Right lobe of liver (tissue), 4 donors: ENCODE data around the genes GRIP1 and IL22.

DNA sequence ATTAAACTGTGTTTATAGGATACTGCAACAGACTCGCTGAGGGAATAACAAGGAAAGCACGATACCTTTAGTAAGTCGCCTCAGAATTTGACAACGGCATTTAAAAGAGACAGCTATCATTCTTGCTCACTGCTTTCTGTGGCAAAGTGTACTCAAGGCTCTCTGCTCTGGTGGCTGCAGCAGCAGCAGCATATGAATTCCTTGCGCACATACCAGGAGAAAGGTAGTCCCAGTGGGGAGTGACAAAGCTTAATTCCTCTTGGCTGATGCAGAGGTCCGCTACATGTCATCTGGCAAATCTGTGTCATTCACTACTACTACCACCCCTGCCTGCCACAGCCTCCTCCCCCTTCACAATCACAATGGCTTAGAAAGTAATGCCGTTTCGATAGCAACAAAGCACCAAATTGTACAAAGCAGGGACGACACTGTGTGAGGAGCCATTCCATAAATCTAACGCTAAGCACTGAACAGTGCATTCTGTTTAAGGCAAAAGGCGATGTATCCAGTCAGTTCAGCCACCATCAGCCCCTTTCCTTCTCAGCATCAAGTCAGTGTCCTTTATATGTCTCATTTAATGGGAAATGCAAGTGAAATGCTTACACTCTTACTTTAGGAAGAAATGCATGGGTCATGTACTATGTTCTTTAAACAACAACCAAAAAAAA, at the start of gene GRIP1:
GRIP1 (minus strand) TSS at position 292 of the 668 bp plus-strand sequence.
- PRO-cap, 4 experiments, result no peak in any of the 4 experiments
- RAMPAGE, long total RNA, 2 experiments, result no peak in any of the 2 experiments

DNA sequence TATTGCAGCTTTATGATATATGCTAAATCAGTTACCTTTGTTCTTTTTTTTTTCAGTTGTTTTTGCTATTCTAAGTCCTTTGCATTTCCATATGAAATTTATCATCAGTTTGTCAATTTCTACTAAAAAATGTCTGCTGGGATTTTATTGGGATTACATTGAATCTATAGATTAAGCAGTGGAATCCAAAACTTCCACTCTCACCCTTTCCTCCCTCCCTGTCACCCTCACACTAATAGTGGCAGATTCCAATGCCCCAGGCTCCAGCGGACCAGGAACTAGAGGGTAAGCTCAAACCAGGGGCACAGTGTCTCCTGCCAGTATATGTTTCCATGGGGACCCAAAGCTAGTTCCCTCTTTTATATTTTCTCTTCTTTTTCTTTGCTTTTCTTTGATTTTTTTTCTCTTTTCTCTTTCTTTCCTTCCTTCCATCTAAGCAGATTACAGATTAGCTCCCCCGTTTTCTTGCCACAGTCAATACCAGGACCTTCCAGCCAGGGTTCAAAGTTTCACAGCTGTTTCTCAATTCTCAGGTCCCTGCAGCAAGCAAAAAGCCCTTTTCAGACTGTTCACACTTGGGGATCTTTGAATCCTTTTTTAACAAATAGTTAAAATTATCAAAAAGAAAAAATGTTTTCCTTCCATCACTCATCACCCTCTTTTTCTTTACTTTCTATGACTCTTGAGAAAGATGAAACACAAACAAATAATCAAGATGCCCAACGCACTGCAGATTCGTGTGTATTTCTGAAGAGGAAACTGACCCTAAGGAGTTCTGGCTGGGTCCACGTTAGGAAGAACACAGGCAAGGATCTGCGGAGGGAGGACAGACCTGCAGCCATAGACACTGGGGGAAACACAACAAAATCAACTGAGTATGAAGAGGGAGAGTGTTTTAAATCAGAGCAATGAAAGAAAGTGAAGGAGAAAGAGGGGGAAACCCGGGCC, 245.4 kb upstream of the CAND1 start:
- PRO-cap, 4 experiments, result no peak in any of the 4 experiments
- RAMPAGE, long total RNA, 2 experiments, result no peak in any of the 2 experiments

- PRO-cap, 4 experiments, result no peak in any of the 4 experiments
- RAMPAGE, long total RNA, 2 experiments, result no peak in any of the 2 experiments
Observed at GRCh38 chr12:67031430-67031815, 237.7 kb upstream of the CAND1 start.

DNA sequence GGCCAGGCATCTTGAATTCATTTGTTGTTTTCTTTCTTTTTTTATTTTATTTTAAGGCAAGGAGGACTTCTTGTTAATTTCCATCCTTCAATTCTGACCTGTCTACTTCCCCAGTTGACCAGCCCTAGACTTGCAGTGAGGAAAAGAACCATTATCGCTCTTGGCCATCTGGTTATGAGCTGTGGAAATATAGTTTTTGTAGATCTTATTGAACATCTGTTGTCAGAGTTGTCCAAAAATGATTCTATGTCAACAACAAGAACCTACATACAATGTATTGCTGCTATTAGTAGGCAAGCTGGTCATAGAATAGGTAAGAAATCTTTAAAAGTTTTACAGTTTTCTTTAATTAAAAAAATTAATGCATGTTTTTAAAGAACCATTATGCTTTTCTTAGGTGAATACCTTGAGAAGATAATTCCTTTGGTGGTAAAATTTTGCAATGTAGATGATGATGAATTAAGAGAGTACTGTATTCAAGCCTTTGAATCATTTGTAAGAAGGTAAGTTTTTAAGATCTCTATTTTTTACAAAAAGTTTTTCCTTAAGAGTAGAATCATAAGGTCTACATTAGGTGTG, 28.3 kb downstream of the CAND1 start:
- PRO-cap, 4 experiments, result no peak in any of the 4 experiments
- RAMPAGE, long total RNA, 2 experiments, result no peak in any of the 2 experiments

DNA sequence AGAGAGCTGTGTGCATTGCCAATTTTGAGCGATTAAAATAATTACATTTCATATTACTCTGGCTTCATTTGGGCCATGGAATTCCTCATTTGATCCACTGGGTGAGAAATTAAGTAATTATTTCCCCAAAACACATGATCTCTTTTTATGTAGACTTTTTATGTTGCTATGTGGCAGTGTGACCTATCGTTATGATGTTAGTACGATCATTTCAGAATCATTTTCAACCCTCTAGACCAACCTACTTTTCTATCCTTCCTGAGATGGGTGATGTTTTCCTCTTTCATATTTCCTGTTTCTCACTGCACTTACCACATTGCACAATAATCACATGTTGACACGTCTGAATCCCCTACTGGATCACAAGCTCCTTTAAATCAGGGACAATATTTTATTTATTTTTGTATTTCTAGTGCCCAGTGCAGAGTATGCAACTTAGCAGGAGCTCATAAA, 69.7 kb upstream of the DYRK2 start:
- PRO-cap, 4 experiments, result no peak in any of the 4 experiments
- RAMPAGE, long total RNA, 2 experiments, result no peak in any of the 2 experiments

DNA sequence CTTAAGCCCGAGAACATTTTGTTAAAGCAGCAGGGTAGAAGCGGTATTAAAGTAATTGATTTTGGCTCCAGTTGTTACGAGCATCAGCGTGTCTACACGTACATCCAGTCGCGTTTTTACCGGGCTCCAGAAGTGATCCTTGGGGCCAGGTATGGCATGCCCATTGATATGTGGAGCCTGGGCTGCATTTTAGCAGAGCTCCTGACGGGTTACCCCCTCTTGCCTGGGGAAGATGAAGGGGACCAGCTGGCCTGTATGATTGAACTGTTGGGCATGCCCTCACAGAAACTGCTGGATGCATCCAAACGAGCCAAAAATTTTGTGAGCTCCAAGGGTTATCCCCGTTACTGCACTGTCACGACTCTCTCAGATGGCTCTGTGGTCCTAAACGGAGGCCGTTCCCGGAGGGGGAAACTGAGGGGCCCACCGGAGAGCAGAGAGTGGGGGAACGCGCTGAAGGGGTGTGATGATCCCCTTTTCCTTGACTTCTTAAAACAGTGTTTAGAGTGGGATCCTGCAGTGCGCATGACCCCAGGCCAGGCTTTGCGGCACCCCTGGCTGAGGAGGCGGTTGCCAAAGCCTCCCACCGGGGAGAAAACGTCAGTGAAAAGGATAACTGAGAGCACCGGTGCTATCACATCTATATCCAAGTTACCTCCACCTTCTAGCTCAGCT, 9.5 kb downstream of the DYRK2 start:
- PRO-cap, 4 experiments, result peak in 1 of 4 experiments; most common plus-strand start position 500 of the sequence (in 1)
- RAMPAGE, long total RNA, 2 experiments, result no peak in any of the 2 experiments

- PRO-cap, 4 experiments, result no peak in any of the 4 experiments
- RAMPAGE, long total RNA, 2 experiments, result no peak in any of the 2 experiments
Observed at GRCh38 chr12:67667732-67668391, 19.3 kb downstream of the DYRK2 start.

GRCh38 chr12:67705842-67706237, 57.3 kb downstream of the DYRK2 start:
- PRO-cap, 4 experiments, result no peak in any of the 4 experiments
- RAMPAGE, long total RNA, 2 experiments, result no peak in any of the 2 experiments

GRCh38 chr12:67899926-67900620, 251.5 kb downstream of the DYRK2 start:
- PRO-cap, 4 experiments, result no peak in any of the 4 experiments
- RAMPAGE, long total RNA, 2 experiments, result no peak in any of the 2 experiments

- PRO-cap, 4 experiments, result no peak in any of the 4 experiments
- RAMPAGE, long total RNA, 2 experiments, result no peak in any of the 2 experiments
Observed at GRCh38 chr12:68032074-68032539, 127.4 kb downstream of the IFNG start.

DNA sequence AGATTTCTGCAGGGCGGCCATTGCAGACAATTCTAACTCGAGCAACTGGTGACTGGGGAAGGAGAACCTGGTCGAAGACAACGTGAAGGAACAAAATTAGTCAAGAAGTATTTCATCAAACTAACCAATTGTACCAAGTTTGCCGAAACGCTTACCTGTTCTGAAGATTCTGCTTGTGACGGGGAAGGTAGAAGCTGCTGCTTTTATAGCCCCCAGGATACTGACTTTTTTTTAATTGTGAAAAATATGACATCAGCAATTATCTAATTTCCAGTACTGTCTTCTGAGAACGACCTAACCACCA, at the start of gene IL22:
IL22 (minus strand) TSS at position 177 of the 304 bp plus-strand sequence.
- PRO-cap, 4 experiments, result no peak in any of the 4 experiments
- RAMPAGE, long total RNA, 2 experiments, result no peak in any of the 2 experiments

GRCh38 chr12:68367803-68368089, 35.6 kb upstream of the MDM1 start:
- PRO-cap, 4 experiments, result no peak in any of the 4 experiments
- RAMPAGE, long total RNA, 2 experiments, result no peak in any of the 2 experiments

- PRO-cap, 4 experiments, result no peak in any of the 4 experiments
- RAMPAGE, long total RNA, 2 experiments, result no peak in any of the 2 experiments
Observed at GRCh38 chr12:68506696-68507160, 104.0 kb upstream of the RAP1B start.

DNA sequence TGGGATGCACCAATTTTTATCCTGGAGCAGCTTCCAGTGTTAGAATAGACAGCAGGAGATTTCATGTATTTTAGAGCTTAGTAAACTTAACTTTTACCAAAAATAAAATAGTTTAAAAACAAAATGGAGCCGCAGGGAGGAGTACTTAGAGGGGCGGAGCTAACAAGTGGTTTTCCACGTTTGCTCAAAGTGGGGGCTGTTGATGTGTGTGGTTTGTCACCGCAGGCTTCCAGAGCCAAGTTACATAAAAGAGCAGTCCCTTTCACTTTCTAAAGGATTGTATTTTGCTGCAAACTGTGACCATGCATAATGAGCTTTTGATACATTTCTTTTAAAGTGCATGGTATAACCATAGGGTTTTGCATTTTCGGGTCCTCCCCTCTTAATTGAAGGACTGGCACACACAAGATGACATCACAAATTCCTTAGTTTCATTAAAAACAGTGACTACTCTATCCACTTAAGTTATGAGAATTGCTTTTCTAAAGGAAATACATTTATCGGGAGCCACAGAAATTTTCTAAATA, 71.5 kb upstream of the RAP1B start:
- PRO-cap, 4 experiments, result peak in 2 of 4 experiments; most common plus-strand start position 232 of the sequence (in 2); most common minus-strand start position 158 of the sequence (in 1)
- RAMPAGE, long total RNA, 2 experiments, result no peak in any of the 2 experiments

DNA sequence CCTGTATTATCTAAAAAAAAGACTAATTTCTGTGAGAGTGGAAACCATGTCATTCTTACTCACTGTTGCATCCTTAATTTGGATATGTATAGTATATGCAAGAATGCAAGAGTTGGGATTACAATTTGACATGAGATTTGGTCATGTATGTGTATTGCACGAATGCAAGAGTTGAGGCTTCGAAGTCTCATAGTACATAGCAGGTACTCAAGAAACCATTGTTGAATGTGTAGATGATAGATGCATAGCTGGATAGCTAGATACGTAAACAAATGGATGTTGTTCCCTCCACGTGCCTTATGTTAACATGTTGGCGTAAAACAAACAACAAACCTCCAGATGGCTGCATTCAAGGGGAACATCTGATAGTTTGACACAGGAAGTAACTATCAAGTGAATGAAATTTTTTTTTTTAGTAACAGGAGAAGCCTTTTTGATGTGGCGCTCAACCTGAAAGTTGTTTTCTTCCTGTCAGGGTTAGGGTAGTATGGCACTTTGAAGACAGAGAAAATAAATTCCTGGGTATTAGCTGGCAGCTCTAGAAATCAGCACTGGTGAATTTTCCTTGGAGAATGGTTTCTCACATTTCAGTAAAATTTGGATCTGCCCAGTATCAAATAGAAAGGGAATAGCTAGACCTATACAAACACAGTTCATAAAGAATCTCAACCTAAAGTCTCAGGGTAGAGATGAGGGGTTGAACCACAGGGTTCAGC, 19.0 kb upstream of the RAP1B start:
- PRO-cap, 4 experiments, result no peak in any of the 4 experiments
- RAMPAGE, long total RNA, 2 experiments, result no peak in any of the 2 experiments

- PRO-cap, 4 experiments, result no peak in any of the 4 experiments
- RAMPAGE, long total RNA, 2 experiments, result no peak in any of the 2 experiments
Observed at GRCh38 chr12:68613526-68613875, 2.8 kb downstream of the RAP1B start.

DNA sequence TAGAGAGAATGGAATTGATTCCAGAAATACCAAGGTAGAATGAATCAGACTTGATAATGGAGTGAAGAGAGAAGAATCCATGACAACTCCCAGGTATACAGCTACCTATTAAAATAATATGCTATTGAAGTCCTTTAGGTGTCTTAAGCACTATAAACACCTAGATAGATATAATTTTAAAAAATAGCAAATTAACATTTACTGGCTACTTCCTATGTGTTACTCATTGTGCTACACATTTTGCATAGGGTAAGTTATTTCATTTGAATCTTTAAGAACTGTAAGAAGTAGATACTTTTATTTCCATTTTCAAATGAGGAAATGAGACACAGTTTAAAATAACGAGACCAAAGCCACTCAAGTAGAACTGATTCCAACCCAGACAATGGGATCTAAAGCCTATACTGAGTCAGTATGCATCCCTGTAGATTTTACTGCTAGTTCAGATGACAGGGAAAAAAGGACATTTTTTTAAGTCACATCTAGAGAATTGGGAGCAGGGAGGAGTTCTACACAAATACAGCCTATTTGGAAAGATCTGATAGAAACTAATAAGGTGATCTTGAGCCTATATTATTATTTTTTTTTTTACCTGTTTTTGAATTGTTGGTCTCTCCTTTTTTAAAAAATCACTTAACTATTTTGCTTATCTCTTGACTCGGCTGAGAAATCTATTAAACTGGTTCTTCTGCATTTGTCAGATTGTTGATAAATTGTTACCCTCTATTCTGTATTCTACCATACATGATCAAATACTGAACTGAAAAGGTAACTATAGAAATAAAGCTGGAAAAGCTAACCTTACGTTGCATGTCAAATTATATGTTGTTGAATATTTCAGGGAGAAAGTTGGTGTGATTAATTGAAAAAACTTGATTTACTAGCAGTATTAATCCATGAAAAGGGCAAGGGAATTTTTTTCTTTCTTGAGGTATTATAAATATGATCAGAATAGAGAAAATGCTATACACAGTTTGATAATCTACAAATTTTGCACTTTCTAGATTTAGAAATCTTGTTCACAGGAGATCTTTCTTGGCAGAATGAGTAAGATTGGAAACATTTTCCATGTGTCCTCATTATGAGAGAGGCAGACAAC, 23.7 kb downstream of the RAP1B start:
- PRO-cap, 4 experiments, result no peak in any of the 4 experiments
- RAMPAGE, long total RNA, 2 experiments, result no peak in any of the 2 experiments

DNA sequence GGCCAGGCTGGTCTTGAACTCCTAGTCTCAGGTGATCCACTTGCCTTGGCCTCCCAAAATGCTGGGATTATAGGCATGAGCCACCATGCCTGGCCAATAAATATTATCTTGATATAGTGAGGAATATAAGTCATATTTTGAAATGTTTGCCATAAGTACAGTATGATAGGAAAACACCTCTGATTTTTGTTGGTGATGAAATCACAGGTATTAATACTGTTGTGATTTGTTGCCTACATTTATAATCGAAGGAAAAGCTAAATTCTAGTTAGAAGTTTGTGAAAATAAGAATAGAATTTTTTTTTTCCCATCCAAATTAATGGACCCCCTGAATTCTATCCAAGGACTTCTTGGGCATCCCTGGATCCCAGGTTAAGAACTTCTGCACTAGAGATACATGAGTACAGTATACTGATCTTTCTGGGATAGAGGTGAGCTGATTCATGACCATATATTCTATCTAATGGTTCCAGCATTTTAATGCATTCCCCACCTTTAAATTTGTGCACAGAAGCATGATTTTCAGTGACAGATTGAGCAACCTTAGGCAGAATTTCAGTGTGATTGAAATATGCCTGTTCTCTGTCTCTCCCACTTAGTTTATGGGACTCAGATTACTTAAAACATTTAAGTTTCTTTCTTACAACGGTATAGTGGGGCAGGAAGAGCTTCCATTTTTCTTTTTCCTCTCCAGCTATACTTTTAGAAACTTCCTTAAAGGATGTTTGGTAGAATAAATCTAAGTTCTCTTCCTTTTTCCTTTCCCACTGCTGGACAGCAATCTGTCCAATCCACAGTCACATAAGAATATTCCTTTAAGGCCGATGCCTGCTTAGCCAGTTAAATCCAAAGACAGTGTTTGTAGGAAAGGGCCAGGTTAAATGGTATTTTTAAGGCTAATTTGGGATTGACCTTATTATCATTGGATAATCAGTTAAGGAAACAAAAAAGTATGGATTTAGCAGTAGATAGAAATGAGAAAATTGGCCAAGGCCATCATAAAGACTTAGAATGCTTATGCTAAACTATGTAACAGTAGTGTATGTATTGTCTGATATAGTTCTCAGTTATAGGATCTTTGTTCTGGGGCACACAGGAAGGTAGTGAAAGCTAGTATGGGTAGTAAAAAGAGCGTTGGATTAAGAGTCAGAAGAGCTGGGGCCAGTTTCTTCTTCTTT, 6.7 kb downstream of the MDM2 start:
- PRO-cap, 4 experiments, result no peak in any of the 4 experiments
- RAMPAGE, long total RNA, 2 experiments, result no peak in any of the 2 experiments

- PRO-cap, 4 experiments, result peak in 1 of 4 experiments; most common plus-strand start chr12:68838683 (in 1)
- RAMPAGE, long total RNA, 2 experiments, result no peak in any of the 2 experiments
Observed at GRCh38 chr12:68838575-68838905, 30.6 kb downstream of the MDM2 start.

- PRO-cap, 4 experiments, result peak in 3 of 4 experiments; most common minus-strand start chr12:68856245 (in 3)
- RAMPAGE, long total RNA, 2 experiments, result no peak in any of the 2 experiments
Observed at GRCh38 chr12:68855945-68856519, 48.1 kb downstream of the MDM2 start.